Thoracic aorta endothelial cell (primary cell): ENCODE measurements around a stretch of chr1.

GRCh38 chr1:29240340-29240998 lies 4.1 kb downstream of the PTPRU start:
- CAGE, long polyA plus RNA: no peak

DNA sequence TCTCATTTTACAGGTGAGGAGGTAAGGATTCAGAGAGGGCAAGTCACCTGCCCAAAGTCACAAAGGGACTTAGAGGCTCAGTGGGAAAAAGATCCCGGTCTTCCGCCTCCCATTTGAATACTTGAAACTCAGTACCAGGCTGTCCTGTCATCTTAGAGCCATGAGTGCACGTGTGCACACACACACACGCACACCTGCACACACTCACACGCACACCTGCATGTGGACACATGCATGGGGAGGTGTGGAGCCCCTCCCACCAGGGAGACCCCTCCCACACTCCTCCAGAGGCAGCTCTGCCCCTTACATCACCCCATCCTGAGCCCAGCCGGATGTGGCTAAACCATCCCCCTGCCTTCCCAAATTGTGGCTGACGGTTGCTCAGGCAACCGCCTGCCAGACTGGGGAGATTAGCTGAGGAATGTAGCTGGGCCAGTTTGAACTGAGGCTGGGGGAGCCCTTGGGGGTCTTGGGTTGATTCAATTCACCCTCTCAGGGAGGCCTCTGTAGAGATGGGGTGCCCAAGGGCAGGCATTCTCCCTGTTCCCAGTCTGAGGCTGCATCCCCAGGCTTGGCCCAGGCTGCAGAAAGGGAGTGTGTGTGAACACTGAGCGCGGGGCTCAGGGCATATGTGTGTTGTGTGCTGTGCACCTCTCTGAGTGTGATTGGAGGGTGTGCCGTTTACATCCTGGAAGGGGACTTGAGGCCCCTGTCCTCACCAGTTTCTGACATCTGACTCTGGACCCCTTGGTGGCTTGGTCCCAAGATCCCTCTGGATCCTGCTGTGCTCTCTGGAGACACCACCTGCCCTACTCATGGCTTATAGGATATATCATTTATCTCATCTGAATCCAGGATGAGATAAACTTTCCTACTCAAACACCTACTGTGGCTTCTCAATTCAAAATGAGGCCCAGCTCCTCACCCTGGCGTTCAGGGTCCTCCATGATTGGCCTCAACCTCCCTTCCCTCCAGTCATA lies 13.0 kb downstream of the PTPRU start:
- CAGE, long polyA plus RNA: no peak

DNA sequence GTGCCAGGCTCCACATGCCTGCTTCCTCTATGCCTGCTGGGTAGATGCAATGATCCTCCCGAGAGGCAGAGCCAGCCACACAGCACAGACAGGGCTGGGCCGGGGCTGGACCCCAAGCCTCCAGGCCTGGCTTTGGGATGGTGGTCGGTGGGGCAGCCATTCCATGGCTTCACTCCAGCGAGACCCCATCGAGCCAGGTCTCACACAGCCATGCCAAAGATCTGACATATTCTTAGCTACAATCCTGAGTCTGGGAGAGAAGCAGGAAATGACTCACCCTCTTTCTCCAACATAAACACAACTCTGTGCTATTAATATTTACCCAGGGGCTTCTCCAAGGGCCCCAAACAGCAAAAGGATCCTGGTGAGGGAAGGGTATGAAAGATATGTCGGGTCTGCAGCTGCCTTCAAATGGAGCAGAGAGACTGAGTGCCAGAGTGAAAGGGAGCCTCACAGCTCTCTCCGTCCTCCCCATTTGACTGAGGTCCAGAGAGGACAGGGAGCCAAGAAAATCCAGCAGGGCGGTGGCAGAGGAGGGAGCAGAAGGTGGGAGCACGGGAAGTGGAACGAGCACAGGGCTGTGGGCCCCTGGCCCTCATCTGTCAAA lies 639.5 kb downstream of the MATN1 start:
- CAGE, long polyA plus RNA: no peak

DNA sequence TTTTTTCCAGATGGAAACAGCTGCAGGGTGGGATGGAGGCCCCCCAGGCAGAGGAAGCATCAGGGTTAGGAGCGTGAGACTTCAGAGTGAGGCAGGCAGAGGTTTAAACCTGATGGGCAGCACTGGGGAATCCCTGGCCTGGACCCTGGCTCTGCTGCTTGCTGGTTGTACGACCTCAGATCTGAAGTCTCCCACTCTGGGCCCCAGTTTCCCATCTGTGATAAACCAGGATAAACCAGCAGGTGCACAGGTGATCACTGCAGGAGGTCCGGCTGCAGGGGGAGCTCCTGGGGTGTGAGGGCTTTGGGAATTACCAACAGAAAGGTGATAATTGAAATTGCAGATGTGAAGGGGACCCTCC lies 237.7 kb downstream of the MATN1 start:
- CAGE, long polyA plus RNA: no peak

DNA sequence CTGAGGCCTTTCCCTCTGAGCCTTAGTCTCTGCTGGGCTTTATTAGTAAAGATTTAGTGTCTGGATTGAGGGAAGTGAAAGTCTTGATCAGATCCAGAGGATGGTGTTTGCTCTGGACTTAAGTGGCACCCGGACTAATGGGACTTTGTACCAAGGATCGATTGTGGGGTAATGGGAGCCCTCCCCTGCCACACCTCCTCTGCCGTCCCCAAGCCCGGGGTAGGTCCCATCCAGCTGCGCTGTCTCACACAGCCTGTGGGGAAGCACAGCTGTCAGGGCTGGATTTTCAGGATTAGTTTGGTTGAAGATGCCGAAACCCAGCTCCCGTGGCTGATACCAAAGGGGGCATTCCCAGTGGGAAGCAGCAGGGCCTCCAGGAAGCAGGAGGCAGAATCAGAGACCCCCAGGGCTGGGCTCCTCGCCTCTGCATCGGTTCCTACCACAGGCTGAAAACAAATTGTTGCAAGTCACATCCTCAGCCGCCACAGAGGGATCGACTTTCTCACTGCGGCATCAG lies 59.8 kb downstream of the MATN1 start:
- CAGE, long polyA plus RNA: no peak

GRCh38 chr1:30686339-30687061 lies 36.9 kb downstream of the MATN1 start:
- CAGE, long polyA plus RNA: no peak

- CAGE, long polyA plus RNA: no peak
These were observed 15.4 kb upstream of the MATN1 start for GRCh38 chr1:30738789-30739114.

DNA sequence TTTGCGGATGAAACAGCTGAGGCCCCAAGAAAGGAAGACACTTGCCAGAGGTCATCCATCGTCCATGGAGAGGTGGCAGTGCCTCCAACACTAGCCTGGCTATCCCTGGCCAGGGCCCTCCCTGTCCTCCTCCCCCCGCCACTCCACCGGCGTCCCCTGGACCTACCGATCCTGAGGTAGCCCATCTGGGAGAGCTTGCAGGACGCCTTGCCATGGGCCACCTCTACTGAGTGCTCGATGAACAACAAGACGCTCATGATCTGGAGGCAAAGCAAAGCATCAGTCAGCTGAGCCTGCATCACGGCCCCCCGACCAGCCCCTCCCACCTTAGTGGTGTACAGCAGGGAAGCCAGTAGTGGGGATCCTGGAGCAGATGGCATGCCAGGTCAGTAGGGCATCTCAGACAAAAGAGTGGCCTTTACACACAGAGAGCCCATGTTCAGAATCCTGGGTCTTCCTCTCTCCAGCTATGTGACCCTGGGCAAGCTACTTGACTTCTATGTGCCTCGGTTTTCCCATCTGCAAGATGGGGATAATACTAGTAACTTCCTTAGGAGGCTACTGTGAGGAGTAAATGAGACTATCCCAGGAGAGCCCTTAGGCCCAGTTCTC lies 15.2 kb downstream of the LAPTM5 start:
- CAGE, long polyA plus RNA: no peak

GRCh38 chr1:30758651-30759511 lies 1.3 kb upstream of the LAPTM5 start:
- CAGE, long polyA plus RNA: no peak

- CAGE, long polyA plus RNA: no peak
These were observed 3.1 kb upstream of the LAPTM5 start for GRCh38 chr1:30760587-30761214.

GRCh38 chr1:30786250-30787094 lies 28.9 kb upstream of the LAPTM5 start:
- CAGE, long polyA plus RNA: no peak

DNA sequence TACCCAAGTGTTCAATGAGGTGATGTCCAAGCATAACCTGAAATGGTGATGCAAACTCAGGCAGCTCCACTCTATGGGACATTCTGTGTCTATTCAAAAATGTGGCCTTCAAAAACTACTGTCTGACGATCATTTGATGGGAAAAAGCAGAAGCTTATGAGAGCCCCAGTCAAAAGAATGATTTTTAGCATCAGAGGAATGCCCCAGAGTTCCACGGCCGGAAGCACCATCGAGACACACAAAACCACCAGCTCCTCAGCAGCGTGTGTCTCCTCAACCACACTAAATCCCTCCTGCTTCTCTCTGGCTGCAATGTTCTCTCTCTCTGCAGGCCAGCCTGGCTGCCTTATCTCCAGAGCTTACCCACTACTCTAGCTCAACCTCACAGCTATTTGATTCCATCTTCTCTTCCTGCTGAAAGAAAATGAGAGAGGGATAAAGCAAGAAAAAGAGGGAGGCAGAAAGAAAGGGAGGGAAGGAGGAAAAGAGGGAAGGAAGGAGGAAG lies 33.3 kb upstream of the LAPTM5 start:
- CAGE, long polyA plus RNA: no peak

DNA sequence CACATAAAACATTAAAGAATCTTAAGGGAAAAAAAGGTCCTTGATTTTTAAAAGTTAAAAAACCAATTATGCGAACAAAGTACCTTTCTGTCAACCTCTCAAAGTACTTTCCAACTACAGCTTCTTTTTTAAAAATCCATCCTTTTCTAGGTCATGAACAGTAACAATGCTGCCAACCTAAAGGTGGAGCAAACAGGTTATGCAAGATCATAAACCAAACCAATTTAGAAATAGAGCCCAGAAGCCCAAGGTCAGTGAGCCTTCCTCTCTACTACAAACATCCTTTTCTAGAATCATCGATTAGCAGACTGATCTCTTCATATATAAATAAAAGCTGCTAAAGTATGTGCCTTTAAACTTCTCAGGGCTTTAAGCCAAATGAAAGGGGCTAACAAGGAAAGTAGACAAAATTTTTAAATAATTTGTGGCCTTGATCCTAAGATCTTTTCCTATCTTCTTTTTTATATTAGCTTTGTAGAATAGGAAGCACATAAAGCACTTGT lies 40.8 kb downstream of the PUM1 start:
- CAGE, long polyA plus RNA: no peak

DNA sequence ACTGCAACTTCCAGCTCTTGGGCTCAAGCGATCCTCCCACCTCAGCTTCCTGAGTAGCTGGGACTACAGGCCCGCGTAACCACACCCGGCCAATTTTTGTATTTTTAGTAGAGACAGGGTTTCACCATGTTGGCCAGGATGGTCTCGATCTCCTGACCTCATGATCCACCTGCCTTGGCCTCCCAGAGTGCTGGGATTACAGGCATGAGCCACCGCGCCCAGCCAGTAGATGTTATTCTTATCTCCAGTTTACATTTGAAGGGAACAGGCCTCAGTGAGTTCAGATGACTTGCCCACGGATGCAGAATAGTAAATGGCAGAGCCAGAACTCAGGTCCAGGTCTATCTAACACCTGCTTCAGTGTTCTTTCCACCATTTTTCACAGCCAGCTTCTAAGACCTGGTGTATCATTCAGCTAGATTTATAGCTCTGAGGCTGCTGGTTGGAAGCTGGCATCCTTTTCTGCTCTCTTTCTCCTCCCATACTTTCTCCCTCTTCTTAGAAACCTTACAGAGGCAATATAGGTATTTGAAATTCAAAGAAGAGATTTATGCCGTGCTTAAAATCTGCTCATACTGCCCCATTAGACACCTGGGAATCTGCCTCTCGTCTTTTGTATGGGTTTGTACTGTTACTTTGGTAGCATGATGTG lies 10.9 kb downstream of the FABP3 start:
- CAGE, long polyA plus RNA: no peak

DNA sequence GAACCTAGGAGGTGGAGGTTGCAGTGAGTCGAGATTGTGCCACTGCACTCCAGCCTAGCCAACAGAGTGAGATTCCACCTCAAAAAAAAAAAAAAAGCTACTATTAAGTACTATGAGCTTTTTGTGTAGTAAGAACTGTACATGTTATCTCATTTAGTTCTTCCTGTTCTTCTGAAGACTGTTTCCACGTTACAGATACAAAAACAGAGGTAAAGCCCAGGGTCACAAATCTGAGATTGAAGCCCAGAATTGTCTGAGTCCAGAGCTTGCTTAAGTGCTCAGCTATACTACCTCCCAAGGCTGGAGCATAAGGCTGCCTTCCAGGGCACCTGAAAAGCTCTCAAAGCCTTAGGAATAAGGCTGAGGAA lies 2.9 kb downstream of the FABP3 start:
- CAGE, long polyA plus RNA: no peak

DNA sequence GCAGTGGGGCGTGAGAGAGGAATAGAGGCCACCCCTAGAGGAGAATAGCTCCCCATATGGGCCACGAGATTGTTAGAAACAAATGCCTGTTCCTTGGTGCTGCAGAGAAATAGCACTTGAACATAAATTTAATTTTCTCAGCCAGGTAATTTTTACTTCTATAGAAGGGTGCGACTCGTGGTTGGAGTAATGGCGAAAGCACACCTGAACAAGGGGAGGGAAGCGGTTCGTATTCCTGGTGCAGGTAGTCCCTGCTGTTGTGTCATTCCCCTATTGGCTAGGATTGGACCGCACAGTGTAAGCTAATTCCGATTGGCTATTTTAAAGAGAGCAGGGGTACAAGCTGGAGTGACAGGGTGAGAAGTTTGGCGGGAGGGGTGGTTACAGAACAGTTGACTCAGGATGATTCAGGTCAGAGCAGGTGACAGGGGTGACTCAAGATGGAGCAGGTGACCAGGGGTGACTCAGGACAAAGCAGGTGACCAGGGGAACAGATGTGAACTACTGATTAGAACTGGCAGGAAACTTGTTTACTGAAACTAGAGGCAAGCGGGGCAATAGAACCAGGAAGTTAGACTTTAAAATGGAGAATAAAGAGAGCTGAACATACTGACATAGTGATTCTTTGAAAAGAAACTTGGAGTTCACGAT lies 58.4 kb downstream of the SERINC2 start:
- CAGE, long polyA plus RNA: no peak

GRCh38 chr1:31511078-31511532 lies 65.2 kb upstream of the TINAGL1 start:
- CAGE, long polyA plus RNA: no peak

DNA sequence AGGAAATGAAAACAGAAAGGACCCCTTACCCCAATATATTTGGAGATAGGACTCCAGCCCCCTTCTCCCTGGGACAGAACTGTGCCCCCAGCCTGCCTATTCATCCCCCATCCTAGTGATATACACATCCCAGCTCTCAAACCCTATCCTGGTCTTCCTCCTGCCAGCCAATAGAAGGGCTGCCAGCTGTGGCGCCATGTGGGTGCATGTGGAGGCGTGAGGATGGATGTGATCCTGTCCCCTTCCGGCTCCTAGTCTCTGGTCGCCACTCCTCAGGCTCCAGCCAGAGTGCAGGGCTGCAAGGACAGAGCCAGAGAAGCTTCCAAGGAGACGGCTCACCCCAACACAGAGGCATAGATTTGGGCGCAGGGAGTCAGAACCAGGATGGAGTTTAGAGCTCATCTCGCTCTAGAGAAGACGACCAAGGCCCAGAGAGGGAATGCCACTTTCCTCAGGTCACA lies 478 bp downstream of the COL16A1 start:
- CAGE, long polyA plus RNA: no peak

- CAGE, long polyA plus RNA: no peak
These were observed 19.7 kb downstream of the ADGRB2 start for GRCh38 chr1:31744298-31744979.

GRCh38 chr1:31802468-31803058 lies 13.3 kb downstream of the SPOCD1 start:
- CAGE, long polyA plus RNA: no peak